CMK (cell line): ENCODE measurements around the genes MRGPRG, TRIM21, OR52E5 and OR56A5.

DNA sequence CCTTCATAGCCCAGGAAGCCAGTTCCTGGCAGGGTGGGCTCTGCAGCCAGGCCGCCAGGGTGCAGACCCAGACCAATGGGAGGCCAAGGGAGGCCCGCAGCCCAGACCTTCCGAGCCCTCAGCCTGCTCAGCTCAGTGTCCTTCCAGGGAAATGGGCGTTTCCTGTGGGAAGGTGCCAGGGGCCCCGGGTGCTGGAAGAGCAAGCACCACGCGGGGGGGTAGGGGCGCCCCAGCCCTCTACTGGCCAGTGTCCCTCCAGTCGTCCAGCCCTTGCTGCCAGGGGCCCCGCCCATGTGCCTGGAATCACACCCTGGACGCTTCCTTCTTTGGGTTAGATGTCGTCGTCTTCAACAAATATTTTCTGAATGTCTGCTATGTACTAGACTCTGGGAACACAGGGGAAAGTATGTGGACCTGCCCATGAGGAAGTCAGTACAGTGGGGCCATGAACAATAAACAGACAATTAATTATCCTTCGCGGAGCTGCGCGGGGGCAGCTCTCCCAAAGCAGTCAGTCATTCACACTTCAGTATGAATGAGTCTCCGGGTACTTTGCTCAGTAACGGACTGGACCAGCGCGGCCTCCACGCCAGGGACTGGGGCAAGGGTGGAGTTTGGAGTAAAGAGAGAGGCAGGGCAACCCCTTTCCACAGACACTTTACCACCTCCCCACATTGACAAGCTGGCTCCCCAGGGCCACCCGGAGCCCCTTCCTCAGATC is 60.2 kb downstream of the CDKN1C start:
- RRBS = no CpG with 5 or more reads among the region's 23 CpGs

- RRBS = no CpG with 5 or more reads among the region's 33 CpGs
Observed at GRCh38 chr11:2944452-2945318, 15.5 kb upstream of the PHLDA2 start.

DNA sequence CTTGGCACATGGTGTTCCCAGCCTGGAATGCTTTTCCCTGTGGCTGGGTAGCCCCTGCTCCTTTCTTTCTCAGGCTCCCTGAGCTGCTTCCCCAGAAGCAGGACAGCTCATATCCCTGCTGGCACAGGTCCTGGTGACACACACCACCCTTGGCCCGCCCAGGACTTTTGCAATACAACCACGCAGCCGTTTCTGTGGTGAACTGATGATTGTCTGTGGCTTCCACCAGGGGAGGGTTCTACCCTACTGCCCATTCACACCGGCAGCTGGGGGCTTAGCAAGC is 40.7 kb downstream of the OSBPL5 start:
- RRBS = no CpG with 5 or more reads among the region's 4 CpGs

- RRBS = 77% methylated on average over 6 of the region's 23 CpGs
Observed at GRCh38 chr11:3218549-3219016, at the start of gene MRGPRG. Gene MRGPRG (minus strand): TSS chr11:3218813.

GRCh38 chr11:3626145-3626656 is 15.6 kb downstream of the ART5 start:
- RRBS = no CpG with 5 or more reads among the region's 11 CpGs

DNA sequence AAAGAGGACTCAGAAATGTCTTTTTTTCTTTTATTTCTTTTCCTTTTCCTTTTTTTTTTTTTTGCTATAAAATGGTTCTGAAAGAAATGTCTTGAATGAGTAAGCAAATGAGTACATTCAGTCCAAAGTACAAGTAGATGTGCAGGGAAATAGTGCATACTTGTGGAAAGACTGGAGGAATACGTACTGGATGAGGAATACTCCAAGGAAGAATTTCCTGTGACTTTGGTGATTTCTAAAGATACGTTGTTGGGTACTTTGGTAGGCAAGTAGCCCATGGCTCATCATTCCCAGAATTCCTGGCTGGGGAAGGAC is 4.6 kb upstream of the NUP98 start:
- RRBS = no CpG with 5 or more reads among the region's 2 CpGs

DNA sequence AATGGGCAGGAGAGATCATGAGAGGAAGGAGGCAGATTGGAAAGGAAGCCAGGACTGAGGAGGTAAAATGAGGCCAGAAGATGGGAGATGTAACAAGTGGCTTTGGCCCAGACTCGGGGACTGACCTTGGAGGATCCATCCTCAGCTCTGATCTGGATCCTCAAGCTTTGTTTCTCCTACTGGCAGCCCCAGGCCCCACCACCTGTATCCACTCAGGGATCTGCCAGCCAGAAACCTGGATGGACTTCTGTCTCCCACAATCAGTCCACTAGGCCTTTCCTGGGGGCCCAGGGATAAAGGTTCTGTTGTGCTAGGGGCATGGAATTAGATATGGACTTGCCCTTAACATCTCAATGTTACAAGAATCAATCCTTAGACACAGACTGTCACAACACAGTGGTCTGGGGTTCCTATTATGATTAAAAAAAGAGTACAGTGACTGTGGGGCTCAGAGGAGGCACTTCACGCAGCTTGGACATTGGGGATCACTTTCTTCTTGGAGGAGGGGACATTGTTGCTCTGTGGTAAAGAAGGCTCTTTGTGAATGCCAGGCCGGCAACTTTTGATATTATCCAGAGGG is 10.1 kb downstream of the PGAP2 start:
- RRBS = no CpG with 5 or more reads among the region's 3 CpGs

GRCh38 chr11:3854765-3855270 is 646 bp upstream of the STIM1 start:
- RRBS = 0% methylated on average over 2 of the region's 31 CpGs

DNA sequence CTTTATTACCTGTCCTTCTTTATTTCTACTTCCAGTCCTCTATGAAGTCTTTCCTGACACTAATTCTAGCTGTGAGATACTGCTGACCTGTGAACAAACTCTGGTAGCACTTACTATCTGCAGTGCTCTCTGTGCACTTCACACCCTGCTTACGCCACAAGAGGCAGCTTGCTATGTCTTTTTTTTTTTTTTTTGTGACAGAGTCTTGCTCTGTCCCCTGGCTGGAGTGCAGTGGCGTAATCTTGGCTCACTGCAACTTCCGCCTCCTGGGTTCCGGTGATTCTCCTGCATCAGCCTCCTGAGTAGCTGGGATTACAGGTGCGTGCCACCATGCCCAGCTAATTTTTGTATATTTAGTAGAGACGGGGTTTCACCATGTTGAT is 10.8 kb downstream of the STIM1 start:
- RRBS = no CpG with 5 or more reads among the region's 6 CpGs

GRCh38 chr11:3974995-3975763 is 119.4 kb upstream of the RRM1 start:
- RRBS = no CpG with 5 or more reads among the region's 10 CpGs

DNA sequence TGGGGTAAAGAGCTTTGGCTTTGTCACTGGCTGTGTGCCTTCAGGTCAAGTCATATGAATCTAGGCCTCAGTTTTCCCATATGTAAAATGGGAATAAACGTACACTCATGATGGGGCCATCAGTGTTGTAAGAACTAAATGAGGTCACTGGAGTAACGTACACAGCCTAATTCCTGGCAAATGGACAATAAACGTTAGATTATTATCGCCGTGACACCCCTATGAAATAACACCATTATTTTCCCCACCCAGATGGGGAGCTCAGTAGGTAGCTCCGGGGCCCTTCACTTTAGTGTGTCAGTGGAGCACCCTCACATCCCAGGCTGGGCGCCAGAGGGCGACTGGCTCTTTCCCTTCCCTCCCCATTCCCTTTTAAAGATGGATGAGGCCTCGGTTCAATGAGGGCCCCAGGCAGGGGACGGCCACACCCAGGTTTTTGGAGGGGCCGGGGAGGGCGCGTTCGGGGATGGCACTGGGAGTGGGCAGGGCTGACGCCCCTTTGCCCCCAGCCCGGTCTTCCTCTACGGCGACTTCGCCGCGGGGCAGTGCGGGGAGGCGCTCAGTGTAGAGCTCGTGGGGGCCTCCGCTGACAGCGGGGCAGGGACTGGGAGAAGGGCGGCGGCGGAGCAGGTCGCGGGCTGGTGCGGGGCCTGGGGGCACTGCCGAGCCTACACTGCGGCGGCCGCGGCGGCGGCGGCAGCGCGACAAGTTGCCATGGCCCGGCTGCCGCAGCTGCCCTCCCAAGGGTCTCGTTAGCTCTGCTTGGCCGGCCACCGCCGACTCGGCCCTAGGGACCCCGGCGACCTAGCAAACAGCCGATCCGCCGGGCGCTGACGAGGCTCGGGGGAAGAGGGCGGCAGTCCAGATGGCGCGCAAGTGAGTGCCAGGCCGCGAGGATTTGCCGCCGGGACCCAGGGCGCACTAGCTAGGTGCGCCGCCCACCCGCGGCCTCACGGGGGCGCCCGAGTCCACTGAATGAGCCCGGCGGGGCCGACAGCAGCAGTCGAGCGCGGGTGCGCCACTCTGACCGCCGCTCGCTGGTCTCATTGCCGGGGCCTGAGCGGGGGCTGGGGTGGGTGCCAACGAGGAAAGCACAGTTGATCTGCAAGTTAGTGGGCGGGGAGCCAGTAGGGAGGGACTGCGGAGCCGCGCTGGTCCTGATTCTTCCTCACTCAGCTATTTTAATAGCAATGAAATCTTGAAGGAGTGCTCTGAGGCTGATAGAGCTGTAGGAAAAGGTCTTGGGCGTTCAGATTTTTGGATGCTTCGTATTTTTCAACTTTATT is 92.6 kb downstream of the RRM1 start:
- RRBS = under 1% methylated on average over 36 of the region's 91 CpGs

- RRBS = 3% methylated on average over 7 of the region's 19 CpGs
Observed at GRCh38 chr11:4393171-4394037, at the start of gene TRIM21. Gene TRIM21 (minus strand): TSS chr11:4393702.

- RRBS = no CpG with 5 or more reads among the region's 1 CpG
Observed at GRCh38 chr11:5488068-5488684, 309 bp upstream of the OR52D1 start.

- RRBS = 93% methylated on average over 1 of the region's 10 CpGs
Observed at GRCh38 chr11:5505007-5506005, 4.5 kb downstream of the UBQLN3 start.

DNA sequence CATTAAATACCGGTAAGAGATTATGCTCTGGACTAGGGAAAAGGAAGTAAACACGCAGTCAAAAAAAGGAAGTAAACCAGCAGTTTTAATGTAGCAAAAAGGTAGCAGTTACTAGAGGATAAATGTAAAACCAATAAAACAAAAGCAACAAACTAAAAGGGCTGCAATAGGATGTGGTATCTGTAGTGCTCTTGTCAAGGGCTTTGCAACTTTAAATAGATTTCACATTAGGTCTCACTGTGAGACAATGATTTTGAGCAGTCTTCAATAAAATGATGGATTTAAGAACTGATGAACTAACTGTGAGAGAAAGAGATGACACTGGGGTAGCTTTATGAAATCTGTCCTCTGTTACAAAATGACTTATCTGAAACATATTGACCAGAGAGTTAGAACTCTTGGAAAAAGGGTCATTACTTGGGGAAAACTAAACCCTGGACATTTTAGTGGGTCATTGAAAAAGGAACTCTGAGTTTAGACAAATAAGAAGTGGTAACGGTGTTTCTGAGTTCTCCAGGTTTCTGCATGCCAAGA is 2.5 kb downstream of the TRIM22 start:
- RRBS = no CpG with 5 or more reads among the region's 3 CpGs

DNA sequence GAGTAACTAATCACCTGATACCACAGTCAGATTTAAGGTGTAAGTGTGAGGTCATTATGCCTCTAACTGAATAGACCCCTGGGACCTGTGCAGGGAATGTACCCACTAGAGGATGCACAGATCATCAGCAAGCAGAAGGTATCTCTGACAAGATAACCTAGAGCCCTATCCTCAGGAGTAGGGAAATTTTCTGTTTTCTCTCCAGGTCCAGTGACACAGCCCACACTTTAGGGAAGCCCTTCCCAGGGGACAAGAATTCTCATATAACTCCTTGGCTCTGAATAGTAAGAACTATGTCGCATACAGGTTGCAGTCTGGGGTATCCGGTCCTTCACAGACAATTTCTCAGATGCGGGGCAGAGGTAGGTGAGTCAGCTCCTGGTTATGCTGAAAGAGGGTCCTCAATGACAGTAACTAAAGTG is at the start of gene OR52E5:
Gene OR52E5 (plus strand): TSS at position 300 of the 422 bp plus-strand sequence.
- RRBS = no CpG with 5 or more reads among the region's 3 CpGs

DNA sequence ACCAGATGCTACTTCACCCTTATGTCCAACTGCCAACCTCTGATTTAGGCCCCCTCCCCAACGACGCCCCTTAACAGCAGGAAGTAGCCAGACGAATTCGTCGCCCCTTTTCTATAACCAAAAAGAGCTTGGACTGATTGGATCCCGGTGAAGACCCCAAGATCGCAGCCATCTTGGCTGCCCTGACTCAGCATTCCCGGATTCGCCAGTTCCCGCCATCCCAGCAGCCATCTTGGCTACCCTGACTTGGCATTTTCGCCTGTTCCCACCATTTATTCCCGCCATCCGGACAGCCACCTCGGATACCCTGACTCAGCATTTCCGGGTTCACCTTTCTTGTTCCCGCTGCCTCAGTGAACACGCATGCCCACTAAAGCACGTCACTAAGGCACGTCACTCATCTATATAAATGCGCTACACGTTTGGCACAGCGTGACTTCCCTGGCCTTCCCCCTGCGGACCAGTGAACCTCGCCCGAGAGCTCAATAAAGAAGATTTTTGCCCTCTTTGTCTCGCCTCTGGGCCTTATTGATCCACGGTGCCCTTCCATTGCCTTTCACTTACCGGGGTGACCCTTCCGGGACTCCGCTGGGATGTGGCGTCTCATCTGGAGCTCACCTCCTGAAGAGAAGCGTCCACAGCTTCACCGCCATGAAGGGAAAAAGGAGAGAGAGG is 4.1 kb upstream of the OR56A3 start:
- RRBS = 94% methylated on average over 5 of the region's 33 CpGs

GRCh38 chr11:5968214-5968678 is at the start of gene OR56A5:
Gene OR56A5 (minus strand): TSS chr11:5968494.
- RRBS = no CpG with 5 or more reads among the region's 2 CpGs